Urinary bladder (tissue), 3 donors: ENCODE data around the genes SLC2A11 and DDTL.

GRCh38 chr22:23857560-23858104 is at the start of gene SLC2A11:
TSS of gene SLC2A11 (plus strand) at chr22:23857875.
- PRO-cap: bidirectional peak, plus-strand start at chr22:23857875, minus-strand start at chr22:23857758
- RAMPAGE, long total RNA: no peak

DNA sequence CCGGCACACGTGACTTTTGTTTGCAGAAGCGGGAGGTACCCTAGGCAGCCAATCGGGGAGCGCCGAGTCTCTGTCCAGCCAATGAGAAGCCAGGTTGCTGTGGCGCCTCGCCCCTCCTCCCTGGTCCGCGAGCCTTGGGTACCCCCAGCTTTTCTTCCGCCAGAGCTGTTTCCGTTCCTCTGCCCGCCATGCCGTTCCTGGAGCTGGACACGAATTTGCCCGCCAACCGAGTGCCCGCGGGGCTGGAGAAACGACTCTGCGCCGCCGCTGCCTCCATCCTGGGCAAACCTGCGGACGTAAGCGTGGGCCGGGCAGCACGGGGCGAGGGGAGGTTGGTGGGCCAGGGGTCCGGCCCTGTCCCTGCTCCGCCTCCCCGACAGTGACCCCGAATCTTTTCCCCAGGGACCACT is at the start of gene DDTL:
Gene DDTL, plus strand, starts transcription at position 162 of the 410 bp plus-strand sequence.
- PRO-cap: no peak
- RAMPAGE, long total RNA: no peak

DNA sequence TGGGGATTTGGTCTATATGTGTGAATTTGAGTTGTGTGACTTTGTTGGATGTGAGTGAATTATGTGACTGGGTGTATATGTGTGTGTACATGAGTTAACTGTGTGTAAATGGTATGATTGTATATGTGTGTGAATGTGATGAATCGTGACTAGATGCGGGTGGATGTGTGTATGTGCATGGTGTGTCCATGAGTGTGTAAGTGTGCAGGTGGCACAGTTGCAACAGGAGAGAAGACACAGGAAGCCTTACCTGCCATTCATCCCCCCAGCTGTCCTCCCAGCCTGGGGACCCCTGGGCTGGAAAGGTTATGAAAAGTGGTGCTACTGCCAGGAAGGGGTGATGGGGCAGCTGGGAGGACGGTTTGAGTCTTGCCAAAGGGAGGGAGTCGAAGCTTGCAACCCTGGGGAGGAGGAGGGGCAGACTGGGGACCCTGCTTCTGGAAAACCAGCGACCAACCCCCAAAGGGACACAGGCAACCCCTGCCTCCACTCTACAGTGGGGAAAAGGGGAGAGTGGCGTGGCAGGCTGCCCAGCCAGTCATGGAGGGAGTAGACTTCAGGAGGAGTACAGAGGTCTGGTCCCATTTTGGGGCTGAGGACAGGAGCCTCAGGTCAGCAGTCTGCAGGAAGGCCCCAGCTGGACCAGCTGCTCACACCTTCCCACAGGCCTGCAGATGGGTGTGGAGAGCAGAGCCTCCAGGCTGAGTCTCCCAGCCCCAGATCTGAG is 3.5 kb downstream of the DDT start:
- PRO-cap: no peak
- RAMPAGE, long total RNA: no peak

- PRO-cap: no peak
- RAMPAGE, long total RNA: no peak
These were observed 59.5 kb downstream of the CABIN1 start for GRCh38 chr22:24070478-24071083.

DNA sequence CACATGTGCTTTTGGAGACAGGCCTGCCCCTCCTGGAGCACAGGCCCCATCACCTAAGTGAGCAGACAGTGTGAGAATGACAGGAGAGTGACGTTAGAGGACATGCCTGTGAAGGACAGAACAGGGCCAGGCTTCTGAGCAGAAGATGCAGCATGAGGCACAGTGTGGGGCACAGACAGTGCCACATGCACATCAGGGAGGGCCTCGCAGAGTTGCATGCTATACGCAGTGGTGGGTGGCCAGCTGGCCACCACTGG is 36.5 kb upstream of the SUSD2 start:
- PRO-cap: no peak
- RAMPAGE, long total RNA: no peak

DNA sequence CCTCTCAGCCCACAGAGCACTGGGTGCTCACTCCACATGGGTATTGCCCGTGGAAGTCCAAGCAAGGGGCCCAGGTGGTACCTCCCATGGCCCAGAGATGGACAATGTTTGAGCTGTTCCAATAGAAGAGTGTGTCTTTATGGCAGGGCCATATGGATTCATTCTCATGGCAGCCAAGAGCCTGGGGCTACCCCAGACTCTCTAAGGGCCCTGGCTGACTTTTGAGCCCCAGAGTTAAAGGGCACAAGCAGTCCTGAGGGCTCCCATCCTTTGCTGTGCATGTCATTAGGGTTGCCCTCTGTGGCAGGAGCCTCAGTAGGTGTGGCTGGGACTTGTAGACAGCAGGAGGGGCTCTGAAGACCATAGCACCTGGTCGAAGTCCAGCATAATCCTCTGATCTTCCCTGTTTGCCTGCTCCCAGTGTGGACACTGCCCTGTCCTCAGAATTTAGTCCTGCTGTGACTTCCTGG is 33.1 kb upstream of the SUSD2 start:
- PRO-cap: no peak
- RAMPAGE, long total RNA: no peak

DNA sequence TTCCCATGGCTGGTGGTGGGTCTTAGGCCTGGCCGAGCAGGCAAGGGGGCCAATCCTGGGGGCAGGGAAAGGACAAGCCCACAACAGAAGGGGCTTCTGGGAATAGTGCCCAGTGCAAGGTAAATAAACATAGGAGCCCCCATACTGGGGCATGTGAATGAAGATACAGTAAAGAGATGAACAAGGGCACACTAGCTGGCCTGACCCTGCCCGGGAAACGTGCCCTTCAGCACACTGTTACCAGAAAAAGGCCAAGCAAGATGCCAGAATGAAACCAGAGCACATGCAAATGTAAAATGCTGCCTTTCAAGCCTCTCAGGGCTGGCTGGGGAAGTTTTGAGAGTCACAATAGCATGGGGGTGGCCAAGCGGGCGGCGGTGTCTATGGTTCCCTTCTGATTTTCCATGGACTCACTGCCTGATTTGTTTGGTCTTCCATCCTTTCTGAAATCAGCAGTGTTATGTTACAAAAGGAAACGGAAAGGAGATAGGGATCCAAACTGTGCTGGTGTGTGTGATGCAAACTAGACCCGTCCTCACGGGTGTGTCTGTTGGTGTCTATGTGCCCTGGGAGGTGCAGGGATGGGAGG is 18.9 kb upstream of the SUSD2 start:
- PRO-cap: no peak
- RAMPAGE, long total RNA: no peak

- PRO-cap: no peak
- RAMPAGE, long total RNA: no peak
These were observed 1.3 kb downstream of the GGT5 start for GRCh38 chr22:24243435-24244136.

GRCh38 chr22:24244209-24244901 is 527 bp downstream of the GGT5 start:
- PRO-cap: no peak
- RAMPAGE, long total RNA: no peak

DNA sequence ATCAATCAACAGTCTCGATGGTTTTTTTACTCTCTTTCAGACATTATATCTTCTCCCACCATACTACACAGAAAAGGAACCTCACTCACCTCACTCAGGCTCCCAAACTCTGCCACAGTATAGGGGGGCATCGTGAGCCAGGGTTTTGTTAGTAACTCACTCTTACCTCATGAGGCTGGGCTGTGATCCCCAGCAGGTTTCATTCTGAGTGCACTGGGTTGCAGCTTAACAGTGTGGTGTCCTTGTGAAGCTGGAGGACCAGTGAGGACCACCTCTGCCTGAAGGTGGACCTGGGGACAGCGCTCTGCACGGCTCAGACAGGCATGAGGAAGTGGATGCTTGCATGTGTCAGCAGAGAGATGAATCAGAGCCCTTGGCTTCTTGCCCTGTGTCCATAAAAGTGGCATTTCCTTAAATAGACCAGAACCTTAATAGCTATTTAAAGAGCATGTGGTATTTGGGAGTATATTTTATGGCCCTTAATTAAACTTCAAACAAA is 25.0 kb upstream of the ADORA2A start:
- PRO-cap: unidirectional peak, minus-strand start at position 306 of the sequence
- RAMPAGE, long total RNA: no peak

- PRO-cap: no peak
- RAMPAGE, long total RNA: no peak
These were observed 7.5 kb upstream of the ADORA2A start for GRCh38 chr22:24419642-24420593.

GRCh38 chr22:24467050-24467346 is 28.1 kb upstream of the UPB1 start:
- PRO-cap: no peak
- RAMPAGE, long total RNA: no peak

- PRO-cap: no peak
- RAMPAGE, long total RNA: no peak
These were observed 891 bp upstream of the UPB1 start for GRCh38 chr22:24494053-24494828.

GRCh38 chr22:24594109-24594946 is 1.5 kb upstream of the LRRC75B start:
- PRO-cap: no peak
- RAMPAGE, long total RNA: no peak

- PRO-cap: no peak
- RAMPAGE, long total RNA: no peak
These were observed 5.1 kb downstream of the GGT1 start for GRCh38 chr22:24608197-24608429.

DNA sequence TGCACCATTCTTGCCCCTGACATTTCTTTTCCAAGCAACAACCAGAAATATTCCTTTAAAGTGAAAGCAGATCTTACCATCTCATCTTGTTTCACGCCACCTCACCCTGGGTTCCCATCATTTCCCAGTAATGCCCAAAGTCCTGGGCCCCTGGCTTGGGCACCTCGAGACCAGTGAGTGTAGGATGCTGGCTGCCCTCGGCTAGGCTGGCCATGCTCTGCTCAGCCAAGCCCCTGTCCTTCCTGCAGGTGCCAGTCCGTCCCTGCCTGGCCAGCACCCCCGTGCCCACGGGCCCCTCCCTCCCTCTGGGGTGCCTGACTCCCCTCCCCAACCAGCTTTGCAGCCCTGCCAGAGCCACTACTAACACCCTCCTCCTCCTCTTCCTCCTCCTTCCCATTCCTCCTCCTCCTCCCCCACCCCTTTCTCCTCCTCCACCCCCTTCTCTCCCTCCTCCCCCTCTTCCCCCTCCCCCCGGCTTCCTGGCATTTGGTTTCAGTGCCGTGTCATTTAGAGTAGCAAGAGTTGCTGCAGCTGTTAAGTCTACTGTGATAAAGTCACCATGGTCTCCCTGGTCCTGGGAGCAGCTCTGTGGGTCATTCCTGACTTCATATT is 78.6 kb downstream of the PIWIL3 start:
- PRO-cap: no peak
- RAMPAGE, long total RNA: no peak

GRCh38 chr22:24775794-24776140 is 1.2 kb upstream of the PIWIL3 start:
- PRO-cap: no peak
- RAMPAGE, long total RNA: no peak

GRCh38 chr22:24952111-24952505 is 408 bp upstream of the KIAA1671 start:
- PRO-cap: no peak
- RAMPAGE, long total RNA: no peak

DNA sequence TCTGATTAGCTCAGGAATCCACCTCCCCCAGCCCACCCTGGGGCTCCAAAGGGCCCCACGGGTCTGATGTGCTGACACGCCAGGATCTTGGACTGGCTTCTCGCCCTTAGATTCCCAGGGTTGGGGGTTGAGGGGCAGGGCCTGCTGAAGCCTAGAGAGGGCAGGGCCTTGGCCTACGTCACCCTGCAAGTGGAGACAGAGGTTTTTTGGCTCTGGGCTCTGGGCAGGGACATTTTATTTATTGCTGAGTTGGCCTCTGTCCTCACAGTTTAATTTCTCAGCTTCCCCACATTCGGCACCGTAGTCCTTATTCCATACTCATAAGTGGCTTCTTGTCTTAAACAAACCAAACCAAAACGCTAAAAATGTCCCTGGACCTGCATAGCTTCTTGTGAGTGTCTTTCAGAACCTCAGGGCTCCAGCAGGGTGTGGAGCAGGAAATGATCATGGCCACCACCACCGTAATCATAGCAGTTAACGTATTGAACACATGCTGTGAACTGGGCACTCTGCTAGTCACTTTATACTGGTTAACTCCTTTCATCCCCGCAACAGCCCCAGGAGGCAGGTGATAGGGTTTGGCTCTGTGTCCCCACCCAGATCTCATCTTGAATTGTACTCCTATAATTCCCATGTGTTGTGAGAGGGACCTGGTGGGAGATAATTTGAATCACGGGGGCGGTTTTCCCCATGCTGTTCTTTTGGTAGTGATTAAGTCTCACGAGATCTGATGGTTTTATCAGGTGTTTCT is 25.2 kb downstream of the KIAA1671 start:
- PRO-cap: bidirectional peak, plus-strand start at position 267 of the sequence, minus-strand start at position 94 of the sequence
- RAMPAGE, long total RNA: no peak

DNA sequence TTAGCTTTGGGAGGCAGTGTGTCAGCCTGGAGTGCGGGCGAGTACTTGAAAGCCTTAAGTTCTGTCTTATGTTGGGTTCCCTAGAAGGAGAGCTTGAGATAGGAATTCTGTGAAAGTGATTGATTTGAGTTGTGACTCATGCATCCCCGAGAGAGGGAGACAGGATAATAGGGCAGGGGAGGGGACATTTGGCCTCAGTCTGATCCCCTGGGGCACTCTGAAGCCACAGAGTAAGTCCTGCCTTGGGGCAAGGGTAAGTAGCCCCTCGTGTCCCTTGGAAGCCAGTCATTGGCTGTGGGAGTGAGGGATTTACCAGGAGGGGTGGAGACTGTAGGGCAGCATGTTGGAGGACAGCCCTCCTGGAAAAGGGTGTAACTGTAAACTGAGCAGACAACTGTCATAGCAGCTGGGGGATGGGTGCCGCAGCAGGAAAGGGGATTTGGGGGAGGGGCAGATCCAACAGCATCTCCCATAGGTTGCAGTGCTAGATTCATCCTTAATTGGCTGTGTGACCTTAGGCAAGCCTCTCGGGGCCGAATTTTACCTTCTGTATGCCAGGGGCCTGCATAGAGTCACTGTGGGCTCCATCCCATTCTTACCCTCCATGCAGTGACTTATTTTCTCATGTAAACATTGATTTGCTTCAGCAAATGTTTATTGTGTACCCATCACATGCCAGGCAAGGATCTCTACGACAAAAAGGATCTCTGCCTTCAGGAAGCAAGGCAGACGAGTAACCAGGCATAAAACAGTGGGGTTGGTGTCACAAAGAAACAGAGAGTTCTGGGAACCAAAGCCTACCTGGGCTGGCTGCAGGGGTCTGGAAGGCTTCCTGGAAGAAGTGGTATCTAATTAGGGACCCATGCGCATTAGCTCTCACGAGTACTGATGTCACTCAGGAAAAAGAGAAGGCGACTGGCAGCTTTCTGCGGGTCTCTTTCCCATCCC is 44.2 kb downstream of the KIAA1671 start:
- PRO-cap: no peak
- RAMPAGE, long total RNA: no peak